HCT116 (cell line): ENCODE data around the gene RAB1A.

- RRBS, result no CpG with 5 or more reads among the region's 11 CpGs
These were observed 66.6 kb upstream of the PELI1 start for GRCh38 chr2:64210651-64211422.

DNA sequence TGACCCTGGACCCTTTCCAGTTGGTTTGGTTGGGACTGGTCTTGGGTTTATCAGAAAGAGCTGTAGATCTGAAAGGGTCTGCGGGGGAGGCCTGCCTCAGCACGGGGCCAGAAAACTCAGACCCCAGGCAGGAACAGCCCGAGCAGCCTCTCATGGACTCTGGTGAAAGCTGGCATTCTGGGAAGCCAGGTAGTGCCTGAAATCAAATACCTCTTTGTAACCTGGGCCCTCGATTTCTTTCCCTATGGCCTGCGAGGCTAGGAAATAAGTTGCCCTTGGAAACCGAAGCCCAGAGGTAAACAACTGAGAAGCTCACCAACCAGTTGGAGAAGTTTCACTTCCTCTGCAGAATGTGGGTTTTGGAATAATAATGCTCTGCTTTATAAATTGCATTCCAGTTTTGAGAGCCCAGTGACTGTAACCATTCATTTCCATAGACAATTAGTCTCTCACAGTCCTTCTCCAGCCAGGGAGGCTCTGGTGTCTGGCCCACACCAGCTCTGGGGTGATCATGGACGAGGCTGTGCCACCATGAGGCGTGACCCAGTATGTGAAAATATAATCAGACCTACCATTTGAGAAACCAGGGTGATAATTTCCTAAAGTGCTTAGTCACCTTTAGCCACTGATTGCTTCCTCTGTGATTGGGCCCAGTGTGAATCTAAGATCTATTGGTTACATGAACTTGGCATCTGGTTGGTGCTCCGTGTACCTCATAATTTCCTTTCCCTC, 133.0 kb upstream of the PELI1 start:
- RRBS, result no CpG with 5 or more reads among the region's 9 CpGs

DNA sequence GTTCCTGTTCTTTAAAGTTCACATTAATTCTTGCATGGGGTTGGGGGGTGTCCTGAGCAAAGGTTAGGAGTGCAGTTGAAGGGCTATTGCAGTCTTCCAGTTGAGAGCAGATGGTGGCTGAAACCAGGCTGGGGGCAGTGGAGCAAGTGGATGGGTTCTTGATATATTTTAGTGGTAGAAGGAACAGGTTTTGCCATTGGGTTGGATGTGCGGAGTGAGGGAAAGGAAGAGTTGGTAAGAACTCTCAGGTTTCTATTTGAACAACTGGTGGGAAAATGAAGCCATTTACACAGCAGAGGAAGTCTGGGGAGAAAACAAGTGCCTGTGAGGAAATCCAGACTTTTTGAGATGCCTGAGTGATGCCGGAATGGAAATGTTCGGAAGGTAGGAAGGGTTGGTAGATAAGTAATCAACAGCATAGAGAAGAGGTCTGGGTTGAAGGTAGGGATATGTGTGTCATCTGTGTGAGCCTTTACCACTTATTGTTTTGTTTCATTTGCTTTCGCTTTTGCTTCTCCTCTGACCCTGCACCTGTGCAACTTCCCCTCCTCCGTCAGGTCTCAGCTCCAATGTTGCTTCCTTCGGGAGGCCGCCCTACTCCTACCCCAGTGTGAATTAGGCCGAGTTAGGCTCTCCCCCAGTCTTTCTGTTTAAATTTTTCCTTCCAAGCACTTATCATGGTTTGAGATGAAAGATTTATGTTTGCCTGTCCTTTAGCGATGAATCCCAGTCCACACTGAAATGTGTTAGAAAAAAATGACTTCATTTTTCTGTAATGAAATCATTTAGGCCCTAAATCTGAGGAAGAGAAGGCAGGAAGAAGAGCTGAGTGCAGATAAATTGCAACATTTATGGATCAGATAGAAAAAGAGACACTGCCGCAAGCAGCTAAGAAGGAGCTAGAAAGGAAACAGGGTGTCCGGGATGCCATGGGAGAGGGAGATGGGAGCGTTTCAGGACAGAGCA, 139.4 kb upstream of the PELI1 start:
- RRBS, result no CpG with 5 or more reads among the region's 12 CpGs

- RRBS, result no CpG with 5 or more reads among the region's 5 CpGs
These were observed 22.4 kb downstream of the SERTAD2 start for GRCh38 chr2:64631290-64631820.

DNA sequence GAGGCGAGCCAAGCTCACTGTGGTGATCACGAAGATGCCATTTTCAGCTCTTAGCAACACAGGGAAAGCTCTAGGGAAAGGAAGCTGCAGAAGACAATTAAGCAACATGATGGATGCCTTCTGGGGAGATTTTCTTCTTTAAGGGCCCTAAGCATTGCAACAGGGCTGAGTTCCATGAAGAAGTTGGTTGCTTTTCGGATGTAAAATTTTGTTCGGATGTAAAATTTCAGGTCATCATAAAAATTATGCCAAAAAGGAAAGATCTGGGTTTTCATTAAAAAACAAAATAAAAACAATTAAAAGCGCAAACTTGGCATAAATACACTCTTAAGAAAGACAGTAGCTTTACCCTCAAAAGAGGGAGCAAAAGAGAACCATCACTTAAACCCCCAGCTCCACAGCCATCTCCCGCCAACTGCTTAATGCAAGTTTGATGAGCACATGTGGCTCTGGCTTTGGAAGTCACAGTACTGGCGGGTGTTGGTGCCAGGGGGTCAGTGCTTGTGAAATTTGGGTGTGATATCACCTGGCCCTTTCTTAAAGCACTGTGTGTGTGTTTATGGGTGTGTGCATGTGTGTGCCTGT, 19.1 kb downstream of the SERTAD2 start:
- RRBS, result no CpG with 5 or more reads among the region's 7 CpGs

GRCh38 chr2:64644098-64645449, 9.1 kb downstream of the SERTAD2 start:
- RRBS, result 2% methylated on average over 8 of the region's 37 CpGs

DNA sequence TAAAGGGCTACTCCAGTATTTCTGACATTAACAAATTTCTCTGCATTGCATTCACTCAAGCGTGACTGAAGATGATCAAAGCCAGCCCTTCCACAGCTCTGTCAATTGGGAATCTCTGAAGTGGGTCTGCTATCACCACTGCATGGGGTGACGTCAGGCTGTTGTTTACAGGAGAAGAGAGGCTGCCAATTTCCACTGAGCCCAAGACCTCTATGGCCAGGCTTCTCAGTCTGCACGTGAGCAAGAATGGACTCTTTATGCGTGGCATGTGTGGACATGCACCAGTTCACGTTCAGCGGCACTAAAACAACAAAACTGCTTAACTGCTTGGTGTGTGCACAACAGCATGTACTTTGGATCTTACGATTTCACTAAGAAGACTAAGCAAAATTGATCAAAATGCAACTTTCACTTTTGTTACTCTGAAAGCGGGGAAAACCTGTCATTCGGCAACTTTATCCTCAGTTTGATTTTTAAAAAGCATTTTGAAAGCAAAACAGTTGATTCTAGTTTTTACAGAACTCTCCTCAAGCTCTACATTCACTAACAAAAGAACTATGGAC, 76.9 kb upstream of the SERTAD2 start:
- RRBS, result no CpG with 5 or more reads among the region's 9 CpGs

GRCh38 chr2:64749084-64749442, 95.3 kb upstream of the SERTAD2 start:
- RRBS, result no CpG with 5 or more reads among the region's 1 CpG

DNA sequence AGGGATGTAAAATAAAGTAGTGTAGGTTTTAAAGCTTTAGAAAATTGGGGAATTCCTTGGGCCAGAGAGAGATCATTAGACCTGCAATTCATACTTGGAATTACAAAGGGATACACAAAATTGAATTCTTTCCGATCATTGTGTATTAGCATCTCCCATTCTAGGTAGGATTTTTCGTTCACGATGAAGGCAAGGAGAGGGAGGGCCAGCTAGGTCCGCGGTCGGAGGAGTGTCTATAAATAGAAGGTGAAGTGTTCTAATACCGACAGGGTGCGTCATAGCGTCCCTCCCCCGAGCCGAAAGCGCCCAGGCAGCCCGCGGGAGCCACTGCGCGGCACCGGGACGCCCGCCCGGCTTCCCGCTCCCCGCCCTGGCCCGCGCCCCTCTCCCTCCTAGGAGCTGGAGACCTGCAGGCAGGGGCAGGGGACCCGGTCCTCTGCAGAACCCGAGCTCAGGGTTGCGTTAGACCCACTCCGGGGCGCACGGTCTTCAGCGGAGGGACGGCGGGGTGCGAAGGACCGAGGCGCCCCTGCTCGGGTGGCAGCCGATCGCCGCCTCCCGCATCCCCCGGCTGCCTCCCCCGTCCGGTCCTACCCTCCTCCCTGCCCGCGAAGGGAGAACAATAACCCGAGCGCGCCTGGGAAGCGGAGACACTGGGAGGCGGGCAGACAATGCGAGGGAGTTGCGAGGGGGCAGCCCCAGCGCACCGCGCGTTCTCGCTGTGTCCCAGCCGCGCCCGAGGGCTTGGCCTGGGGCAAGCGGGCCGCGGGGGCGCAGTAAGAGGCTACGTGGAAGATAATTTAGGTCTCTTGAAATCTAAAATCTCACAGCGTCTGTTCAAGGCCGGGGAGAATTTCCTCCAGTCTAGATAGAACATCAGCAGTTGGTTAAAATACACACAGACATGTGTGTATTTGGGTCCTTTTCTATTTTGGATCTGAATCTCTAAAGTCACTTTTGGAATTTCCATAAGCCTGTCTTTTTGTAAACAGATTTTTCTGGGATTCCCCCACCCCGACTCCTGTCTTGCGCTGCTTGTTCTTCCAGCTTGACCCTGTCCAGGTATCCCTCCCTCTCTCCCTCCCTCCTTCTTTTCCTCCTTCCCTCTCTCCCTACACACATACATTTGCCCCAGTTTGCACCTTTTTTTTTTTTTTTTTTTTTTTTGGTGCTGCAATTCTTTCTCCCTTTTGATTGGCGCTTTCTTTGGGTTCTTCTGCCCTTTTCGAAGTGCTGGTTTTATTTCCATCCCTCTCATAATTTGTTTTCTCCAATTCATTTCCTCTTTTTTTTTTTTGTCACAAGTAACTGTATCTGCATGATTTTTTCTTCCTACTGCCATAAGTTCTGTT, 114.4 kb upstream of the SERTAD2 start:
- RRBS, result 2% methylated on average over 20 of the region's 72 CpGs

DNA sequence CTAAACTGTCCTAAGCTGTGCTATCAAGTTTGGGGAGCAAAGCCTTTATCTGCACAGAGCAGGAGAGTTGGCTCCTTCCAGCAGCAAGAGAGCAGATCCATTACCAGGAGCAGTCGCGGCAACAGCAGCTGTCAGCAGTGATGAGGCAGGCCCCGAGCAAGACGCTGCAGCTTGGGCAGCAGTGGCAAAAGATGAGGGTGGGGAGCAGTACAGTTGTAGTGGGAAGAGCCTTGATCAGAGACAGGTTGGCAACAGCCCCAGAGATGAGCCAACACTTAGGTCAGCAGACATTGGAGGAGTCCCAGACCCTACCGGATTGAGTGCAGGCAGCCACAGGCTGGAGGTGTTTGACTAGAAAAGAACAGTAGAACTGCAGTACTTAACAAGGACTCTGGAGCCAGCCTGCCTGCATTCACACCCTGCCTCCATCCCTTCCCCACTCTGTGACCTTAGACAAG, 117.1 kb upstream of the SERTAD2 start:
- RRBS, result no CpG with 5 or more reads among the region's 5 CpGs

GRCh38 chr2:64839881-64840337, 149.3 kb upstream of the SLC1A4 start:
- RRBS, result no CpG with 5 or more reads among the region's 5 CpGs

GRCh38 chr2:65021274-65022000, 32.2 kb downstream of the SLC1A4 start:
- RRBS, result no CpG with 5 or more reads among the region's 10 CpGs

DNA sequence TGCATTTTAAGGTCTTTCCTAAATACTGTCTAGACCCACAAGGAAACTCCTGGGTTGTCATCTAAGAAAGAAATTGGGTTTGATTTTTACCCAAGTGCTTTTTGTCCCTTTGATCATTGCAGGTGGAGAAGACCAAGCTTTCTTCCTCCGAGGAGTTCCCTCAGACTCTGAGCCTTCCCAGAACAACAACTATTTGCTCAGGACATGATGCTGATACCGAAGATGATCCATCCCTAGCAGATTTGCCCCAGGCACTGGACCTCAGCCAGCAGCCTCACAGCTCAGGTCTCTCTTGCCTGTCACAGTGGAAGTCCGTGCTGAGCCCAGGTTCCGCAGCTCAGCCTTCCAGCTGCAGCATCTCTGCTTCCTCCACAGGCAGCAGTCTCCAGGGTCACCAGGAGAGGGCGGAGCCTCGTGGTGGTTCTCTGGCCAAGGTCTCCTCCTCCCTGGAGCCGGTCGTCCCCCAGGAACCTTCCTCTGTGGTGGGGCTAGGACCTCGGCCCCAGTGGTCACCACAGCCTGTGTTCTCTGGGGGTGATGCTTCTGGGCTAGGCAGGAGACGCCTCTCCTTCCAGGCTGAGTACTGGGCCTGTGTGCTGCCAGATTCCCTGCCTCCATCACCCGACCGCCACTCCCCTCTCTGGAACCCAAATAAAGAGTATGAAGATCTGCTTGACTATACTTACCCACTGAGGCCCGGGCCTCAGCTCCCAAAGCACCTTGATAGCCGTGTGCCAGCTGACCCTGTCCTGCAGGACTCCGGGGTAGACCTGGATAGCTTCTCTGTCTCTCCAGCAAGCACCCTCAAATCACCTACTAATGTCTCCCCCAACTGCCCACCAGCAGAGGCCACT, 15.3 kb downstream of the CEP68 start:
- RRBS, result 95% methylated on average over 3 of the region's 15 CpGs

DNA sequence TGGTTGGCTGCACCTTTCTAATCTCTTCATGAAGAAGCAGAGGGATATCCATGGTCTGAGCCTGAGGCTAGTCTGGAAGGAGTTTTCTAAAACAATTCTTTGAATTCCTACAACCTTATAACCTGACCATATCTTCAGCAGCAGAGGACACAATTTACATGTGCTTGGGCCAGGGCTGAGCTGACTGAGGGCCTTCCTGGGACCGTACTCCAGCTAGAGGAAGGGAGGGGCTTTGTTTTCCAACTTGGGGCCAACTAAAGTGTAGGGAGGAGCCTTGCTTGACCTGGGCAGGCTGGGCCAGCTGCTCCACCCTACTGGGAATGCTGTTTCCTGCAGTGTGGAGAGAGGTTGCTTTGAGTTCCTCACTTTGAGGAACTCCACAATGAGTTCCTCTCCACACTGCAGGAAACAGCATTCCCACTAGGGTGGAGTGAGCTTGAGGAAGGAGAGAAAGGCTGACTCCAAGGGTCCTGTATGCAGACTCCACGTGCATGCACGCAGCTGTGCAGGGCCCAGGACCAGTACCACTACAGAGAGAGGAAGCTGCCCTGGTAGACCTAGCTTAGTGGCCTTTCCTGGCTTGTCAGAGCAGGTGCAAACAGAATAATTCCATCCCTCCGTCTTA, 19.6 kb downstream of the CEP68 start:
- RRBS, result no CpG with 5 or more reads among the region's 4 CpGs

- RRBS, result 1% methylated on average over 13 of the region's 47 CpGs
These were observed at the start of gene RAB1A for GRCh38 chr2:65129853-65130376. RAB1A (minus strand) TSS chr2:65130106.

DNA sequence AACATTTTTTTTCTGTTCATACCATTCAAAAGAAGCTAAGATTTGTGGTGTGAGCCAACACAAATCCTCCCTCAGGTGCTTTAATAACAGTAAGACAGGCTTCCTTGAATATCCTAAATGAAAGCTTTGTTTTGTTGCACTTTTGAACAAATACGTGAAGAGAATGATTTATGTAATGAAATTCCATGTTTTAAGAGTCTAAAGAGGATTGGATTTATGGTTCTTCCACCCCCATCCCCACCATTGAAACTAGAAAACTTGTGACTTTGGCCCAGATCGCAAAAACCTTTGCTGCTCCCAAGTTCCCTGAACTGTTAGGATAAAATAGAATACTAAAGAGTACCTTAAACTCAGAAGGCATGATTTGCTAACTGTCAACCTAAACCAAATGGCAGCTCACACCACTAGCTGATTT, 48.6 kb downstream of the ACTR2 start:
- RRBS, result no CpG with 5 or more reads among the region's 2 CpGs

DNA sequence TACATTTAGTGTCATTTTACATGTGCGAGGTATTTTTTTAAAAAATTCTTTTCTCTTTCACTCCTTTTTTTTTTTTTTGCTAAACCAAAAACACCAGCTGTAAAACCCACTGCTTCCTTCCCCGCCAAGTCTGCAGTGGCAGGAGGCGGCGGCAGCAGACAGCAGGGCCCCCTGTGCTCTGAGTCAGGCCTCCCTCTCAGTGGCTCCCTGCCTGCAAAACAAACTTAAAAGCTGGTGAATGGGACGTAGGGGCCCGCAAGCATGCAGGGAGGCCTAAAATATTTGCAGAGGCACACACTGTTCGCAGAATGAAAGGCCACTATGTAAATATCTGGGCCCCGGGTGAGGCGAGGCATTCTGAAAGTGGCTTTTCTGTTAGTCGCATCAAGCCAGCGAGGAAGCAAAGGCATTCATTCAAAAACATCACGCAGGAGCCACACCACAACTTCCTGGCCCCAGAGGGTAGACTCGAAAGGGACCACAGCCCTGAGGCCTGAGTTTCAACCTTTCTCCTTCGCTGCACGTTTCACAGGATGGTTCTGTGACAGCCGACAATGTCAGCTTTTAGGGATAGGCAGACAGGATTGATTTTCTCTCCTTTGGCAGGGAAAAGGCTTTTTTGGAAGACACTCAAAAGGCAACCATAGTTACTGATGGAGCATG, 73.4 kb downstream of the ACTR2 start:
- RRBS, result no CpG with 5 or more reads among the region's 16 CpGs

DNA sequence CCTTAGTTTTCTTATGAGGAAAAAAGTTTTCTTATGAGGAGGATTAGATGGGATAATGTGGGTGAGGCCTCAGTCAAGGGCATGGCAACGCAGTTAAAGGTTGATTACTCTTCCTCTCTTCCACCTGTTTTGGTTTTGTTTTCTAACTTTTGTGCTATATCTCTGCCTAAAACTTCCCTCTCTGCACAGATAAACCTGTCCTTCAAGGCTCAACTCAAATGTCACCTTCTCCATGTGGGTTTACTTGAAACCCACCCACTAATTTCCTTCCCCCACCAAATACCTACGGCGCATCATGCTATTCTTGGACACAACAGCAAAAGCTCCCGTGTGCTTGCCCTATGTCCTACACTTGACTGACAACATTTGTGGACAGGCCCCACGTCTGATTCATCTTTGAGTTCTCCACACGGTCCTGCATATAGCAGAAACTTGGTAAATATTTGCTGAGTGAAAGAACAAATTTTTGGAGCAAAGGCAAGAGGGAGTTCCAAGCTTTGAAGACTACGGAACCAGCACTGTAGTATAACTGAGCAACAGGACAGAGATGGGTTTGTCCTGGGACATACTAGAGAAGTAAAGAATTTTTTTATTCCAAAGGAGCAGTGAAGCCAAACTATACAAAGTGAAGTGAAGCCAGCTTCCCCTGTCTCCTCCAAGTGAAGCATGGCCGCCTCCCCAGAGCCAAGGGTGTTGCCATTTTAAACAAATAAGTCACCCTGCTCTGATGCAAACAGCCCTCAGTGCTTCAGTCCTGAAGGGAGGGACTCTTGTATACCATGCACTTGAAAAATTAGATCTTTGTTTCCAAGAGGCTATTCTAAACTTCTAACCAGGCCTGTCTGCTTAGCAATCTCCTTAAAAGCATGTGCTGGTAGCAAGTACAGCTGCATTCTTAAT, 36.1 kb downstream of the SPRED2 start:
- RRBS, result no CpG with 5 or more reads among the region's 8 CpGs

- RRBS, result no CpG with 5 or more reads among the region's 3 CpGs
These were observed 113.4 kb upstream of the SPRED2 start for GRCh38 chr2:65545685-65546376.

GRCh38 chr2:66433297-66433781, 1.6 kb upstream of the MEIS1 start:
- RRBS, result no CpG with 5 or more reads among the region's 33 CpGs